Duodenum (tissue), 1 donor: ENCODE measurements around a stretch of chr7.

GRCh38 chr7:155285823-155286226, 11.9 kb upstream of the INSIG1 start:
- PRO-cap = no peak

- PRO-cap = no peak
Observed at GRCh38 chr7:155287119-155287618, 10.5 kb upstream of the INSIG1 start.

GRCh38 chr7:155298688-155299086, 1.0 kb downstream of the INSIG1 start:
- PRO-cap = bidirectional peak, plus-strand start at chr7:155299153, minus-strand start at chr7:155298997

DNA sequence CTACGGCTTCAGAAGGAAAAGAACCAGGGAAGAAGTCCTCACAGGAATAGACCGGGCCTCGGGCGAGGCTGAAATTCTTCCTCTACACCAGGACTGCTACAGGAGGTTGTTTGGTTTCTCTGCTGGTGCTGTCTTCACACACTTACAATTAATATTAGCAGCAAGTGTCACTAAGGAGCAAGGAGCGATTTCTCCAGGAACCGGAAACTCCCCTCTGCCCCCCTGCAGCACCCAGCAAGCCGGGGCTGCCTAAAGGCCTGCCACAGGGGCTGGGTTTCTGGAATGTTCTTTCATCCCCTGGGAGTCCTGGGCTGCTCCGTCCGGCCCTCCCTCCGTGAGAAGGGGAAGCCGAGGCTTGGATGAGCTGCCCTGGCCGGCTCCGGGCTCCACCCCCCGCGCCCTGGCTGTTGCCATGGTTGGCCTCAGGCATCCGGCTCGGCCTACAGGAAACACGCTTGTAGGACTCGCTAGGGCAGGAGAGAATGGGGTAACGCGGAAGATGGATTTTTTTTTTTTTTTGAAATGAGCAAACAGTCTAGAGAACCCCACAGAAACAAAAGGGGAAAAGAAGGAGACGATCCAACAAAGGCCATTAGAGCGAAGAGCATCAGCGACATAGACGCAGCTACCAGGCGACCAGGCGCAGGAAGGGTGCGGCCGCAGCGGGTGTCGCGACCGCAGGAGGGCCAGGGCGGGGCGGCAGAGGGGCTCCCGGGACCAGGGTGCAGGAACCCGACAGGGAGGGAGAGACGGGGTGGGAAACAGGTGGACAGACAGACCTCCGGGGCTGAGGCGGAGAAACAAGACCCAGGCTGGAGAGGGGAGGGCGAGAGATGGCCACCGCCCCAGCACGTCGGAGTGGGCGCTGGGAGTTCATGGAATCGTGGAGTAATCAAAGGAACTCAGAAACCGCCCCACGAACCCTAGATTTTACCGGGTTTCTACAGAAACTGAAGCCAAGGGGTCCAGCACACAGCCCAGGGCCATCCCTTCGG, 33.1 kb downstream of the EN2 start:
- PRO-cap = no peak

- PRO-cap = no peak
Observed at GRCh38 chr7:155638411-155638817, 6.0 kb upstream of the RBM33 start.

GRCh38 chr7:155741614-155742370, 70.5 kb downstream of the SHH start:
- PRO-cap = no peak

DNA sequence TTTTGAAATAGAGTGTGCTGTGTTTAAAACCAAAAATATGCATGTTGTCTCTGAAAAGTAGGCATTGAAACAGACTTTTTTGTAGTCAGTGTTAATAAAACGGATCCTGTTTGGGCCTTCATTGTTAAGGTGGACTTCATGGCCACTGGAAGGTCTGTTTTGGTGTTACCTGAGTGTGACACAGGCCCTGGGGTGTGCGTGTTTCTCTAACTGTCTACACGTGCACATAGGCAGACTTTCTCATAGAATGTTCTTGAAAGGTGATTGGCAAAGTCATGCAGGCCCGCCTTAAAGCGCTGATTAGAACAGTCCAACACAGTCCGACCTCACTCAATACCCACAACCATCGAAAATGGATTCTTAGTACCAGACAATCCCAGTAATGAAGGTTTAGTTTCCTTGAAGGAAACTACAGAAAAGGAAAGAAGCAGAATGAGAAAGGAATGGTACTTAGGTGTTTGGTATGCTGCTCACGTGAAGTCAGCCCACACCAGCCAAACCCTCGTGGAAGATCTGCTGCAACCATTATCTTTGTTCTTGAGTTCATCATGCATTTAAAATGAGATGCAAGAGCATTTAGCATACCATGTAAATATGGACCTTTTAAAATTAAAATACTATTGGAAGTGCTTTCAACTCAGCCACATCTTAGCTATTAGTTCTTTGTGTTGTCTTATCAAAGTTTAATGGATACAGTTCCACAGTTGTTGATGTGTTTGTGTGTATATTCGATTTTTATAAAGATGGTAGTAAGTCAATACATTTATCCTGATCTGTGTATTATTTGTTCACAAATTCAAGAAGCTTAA, 35.0 kb downstream of the SHH start:
- PRO-cap = no peak

DNA sequence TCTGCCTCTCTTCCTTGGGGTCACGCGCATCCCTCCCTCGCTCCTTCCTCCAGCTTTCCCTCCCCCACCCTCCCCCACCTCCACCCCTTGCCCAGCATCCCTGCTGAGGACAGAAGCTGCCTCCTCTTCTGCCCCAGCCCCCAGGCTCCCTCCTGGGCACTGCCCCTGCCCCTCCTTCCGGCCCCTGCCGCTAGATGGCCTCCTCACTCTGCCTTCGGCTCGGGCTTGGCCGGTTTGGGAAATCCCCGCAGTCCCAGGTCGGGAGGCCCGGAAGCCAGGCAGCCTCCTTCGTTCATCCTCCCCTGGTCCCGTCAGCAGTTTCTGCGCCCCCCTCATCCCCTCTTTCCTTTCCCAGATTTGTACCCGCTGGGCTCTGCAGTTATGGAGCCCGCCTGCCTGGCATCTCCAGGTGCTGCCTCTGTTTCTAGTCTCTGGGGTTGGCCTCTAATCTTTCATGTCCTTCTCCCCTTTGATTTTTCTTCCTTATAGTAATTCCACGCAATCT, 3.0 kb upstream of the SHH start:
- PRO-cap = no peak

GRCh38 chr7:155960756-155961570, 148.7 kb upstream of the SHH start:
- PRO-cap = unidirectional peak, plus-strand start at chr7:155961317

- PRO-cap = bidirectional peak, plus-strand start at chr7:155962085, minus-strand start at chr7:155961952
Observed at GRCh38 chr7:155961571-155962239, 149.4 kb upstream of the SHH start.

GRCh38 chr7:156055062-156055434, 242.8 kb upstream of the SHH start:
- PRO-cap = no peak

DNA sequence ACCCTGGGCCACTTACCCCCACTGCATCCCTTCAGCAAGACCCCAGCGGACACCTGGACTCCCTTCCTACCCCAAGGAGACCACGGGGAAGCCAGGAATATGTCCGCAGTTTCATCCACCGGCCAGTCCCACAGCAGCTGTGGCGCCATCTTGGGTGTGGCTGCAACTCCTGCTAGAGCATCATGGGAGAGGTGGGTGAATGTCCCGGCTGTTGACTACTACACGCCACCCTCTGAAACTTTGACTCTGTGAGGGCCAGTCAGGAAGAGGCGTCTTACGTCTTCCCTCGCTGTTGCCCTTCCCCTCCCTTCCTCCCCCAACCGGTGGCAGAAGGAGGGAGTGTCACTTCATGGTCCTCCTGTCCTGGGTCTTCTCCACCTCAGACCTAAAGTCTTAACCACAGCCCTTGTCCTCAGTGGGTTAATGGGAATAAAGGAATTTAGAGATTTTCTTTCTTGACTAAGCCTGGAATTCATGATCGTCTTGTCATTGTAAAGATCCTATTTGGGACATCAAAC, 238.2 kb upstream of the RNF32 start:
- PRO-cap = no peak

DNA sequence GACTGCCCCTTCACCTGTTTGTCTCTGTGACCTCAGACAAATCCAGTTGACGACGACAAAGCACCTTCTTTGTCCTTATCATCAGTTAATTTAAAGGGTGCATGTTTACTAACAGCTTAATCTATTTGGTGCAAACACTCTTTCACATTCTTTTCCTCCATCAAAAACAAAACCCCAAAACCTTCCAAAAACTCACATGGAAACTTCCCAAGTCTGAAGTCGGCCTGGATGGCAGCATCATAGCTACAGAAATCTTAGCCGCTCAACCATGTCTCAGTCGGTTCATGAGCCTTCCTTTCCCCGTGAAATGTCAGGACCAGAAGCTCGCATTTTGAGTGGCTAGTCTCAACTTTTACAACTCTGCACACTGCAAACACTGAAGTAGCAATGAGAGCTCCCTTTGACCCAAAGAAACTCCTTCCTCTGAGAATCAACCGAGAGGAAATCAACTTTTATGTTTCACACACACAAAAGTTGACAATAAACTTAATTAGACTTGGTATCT, 37.7 kb upstream of the RNF32 start:
- PRO-cap = no peak

GRCh38 chr7:156818152-156818618, 74.8 kb downstream of the LMBR1 start:
- PRO-cap = no peak

- PRO-cap = no peak
Observed at GRCh38 chr7:156829532-156830540, 63.1 kb downstream of the LMBR1 start.

GRCh38 chr7:157009712-157010342, 636 bp downstream of the MNX1 start:
- PRO-cap = no peak

- PRO-cap = no peak
Observed at GRCh38 chr7:157011592-157012055, 1.2 kb upstream of the MNX1 start.

GRCh38 chr7:157192090-157192629, 53.4 kb downstream of the UBE3C start:
- PRO-cap = no peak

DNA sequence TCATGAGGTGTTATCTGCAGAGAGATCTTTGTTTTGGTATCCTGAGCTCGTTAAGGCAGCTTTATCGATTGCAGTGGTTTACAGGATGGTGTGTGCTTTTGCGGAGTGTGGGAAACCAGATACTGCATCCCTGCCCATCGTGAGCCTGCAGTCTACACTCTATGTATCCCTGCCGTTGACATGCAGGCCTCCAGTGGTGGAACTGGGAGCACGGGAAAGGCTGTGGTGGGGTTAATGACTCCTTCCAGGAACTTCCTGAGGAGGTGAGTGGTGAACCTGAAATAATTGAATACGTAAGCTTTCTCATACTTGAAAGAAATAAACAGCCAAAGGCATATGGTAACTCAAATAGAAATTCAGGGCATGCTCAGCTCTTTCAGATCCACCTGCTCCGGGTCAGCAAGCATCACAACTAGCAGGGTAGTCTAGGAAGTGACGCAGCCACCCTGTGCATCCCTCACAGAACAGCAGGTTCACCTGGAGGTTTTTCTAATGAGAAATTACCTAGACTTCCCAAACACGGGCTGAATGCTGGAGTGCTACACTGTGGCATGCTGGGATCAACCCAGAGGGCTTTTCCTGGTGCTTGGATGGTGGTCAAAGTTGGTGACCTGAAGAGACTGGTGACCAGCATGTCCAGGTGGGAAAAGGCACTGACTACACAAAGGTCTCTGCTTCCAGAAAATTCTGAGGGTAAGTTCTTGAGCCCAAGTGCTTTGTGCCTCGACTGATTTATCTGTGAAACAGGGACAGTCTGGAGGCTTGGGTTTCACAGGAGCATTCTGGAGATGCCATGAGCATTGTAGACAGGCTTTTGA, 66.8 kb upstream of the DNAJB6 start:
- PRO-cap = no peak

- PRO-cap = no peak
Observed at GRCh38 chr7:157286234-157286463, 50.7 kb upstream of the DNAJB6 start.